Uterus (tissue), 7 donors: ENCODE data around the genes NEK8 and SEZ6.

DNA sequence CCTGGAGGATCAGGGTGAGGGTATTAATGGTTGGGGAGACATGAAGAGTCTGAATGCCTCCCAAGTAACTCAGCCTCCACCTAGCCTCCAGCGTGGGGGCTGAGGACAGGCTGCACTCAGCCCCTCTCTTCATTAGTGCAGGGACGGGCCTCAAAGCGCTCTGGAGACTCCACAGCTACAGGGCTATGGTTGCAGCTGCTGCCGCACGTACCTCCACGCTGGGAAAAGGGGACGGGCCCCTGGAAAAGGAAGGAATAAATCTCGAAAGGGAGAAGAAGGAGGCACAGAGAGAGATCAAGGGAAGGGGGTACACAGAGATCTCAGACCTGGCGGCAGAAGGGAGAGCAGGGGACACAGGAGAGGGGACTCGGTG is 584 bp downstream of the UNC119 start:
- PRO-cap, 4 experiments = no peak in any of the 4 experiments
- RAMPAGE, long total RNA, 2 experiments = no peak in any of the 2 experiments
- RRBS = no CpG with 5 or more reads among the region's 10 CpGs

DNA sequence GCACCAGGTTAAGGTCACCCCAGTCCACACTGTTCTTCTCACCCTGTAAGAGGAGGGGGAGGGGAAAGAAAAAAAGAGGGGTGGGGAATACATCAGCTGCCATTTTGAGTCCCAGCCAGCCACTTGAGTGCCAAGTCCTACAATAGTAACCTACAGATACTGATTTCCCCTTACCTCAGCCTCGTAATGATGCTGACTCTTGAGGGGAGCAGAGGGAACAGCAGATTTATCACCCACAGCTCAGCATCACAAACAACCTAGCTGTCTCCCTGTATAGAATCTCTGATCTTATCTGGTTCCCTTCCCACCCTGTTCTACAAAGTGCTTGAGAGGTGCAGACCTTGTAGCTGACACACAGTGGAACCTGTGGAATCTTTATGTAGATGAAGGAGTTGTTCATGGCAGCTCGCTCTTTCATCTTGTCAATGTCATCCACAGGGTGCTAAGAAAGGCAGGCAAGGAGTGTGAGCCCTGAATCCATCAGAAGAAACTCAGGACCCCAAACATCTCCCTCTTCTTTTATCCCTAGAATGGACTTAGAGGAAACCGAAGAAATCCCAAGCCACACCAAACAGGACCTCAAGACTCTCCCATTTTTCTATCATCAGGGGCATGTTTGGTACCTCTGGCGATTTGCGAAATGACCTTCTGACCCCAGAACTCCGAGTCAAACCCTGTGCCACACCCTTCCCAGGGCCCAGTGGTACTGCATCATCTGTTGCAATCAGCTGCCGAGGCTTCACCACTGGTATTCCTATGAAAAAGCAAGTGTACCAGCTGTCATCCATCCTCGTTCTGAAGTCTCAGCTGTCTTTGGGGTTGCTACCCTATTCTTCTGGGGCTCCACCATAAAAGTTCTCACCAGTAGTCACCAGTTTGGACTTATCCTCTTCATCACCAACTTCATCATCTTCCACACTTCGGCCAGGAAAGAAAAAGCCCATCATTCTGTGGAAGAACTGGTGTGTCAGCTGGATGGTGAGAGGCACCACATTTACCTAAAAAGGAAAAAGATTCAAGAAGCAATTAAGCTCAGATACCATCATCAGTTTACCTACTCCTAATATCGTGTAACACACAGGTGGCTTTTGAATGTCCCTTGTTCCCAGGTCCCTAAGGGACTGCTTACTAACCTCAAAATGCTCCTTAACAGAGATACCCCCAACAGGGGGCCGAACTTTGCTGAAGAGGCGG is 2.2 kb upstream of the RSKR start:
- PRO-cap, 4 experiments = no peak in any of the 4 experiments
- RAMPAGE, long total RNA, 2 experiments = start-site peak on the minus strand in 1 of 2 experiments, centred at position 555 of the sequence, 20 reads per replicate
- RRBS = no CpG with 5 or more reads among the region's 12 CpGs

DNA sequence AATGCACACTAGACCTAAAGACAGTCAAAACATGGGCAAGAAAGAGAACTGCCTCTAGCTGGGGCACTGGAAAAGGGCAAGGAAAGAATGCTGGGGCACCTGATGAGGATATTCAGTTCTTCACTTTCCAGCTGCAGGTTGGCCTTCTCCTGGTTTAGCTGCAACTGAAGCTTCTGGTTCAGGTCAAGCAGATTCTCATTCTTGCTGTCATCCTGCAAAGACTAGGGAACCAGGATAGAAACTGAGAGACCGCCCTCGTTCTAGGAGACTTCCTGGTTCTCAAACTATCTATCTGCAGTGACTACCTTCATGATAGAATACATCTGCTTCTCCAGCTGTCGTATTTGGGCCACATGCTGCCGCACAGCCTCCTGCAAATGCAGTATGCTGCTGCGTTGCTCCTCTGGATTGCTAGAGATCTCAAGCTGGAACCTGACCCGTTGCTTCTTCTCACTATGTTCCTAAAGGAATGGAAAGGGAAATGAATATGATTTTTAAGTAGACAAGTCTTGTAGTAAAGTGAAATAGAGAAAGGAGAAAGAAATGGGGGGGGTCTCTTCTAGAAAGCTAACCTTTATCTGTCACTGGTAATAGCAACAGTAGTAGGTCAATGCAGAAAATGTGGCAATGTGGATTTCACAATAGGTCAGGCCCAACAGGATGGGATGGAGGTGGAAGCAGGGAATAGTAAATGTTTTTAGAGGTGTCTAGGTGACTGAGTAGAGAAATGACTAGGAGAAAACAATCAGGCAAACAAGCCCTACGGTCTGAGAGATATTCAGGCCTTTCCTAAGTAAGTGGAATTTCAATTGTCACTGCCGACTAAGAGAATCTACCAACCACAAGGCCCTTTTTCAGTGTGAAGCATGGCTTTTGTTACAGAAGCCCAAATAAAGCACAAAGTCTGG is 5.8 kb upstream of the RSKR start:
- PRO-cap, 4 experiments = no peak in any of the 4 experiments
- RAMPAGE, long total RNA, 2 experiments = no peak in any of the 2 experiments
- RRBS = no CpG with 5 or more reads among the region's 8 CpGs

GRCh38 chr17:28662351-28662828 is 385 bp downstream of the SUPT6H start:
- PRO-cap, 4 experiments = no peak in any of the 4 experiments
- RAMPAGE, long total RNA, 2 experiments = no peak in any of the 2 experiments
- RRBS = no CpG with 5 or more reads among the region's 19 CpGs

GRCh38 chr17:28676177-28676560 is 14.2 kb downstream of the SUPT6H start:
- PRO-cap, 4 experiments = no peak in any of the 4 experiments
- RAMPAGE, long total RNA, 2 experiments = no peak in any of the 2 experiments
- RRBS = no CpG with 5 or more reads among the region's 6 CpGs

- PRO-cap, 4 experiments = no peak in any of the 4 experiments
- RAMPAGE, long total RNA, 2 experiments = start-site peak on the plus strand in 1 of 2 experiments, at chr17:28684605-28684645 at its widest, 28 reads per replicate
- RRBS = no CpG with 5 or more reads among the region's 18 CpGs
Observed at GRCh38 chr17:28684134-28685118, 22.4 kb downstream of the SUPT6H start.

- PRO-cap, 4 experiments = peak in 4 of 4 experiments; most common minus-strand start chr17:28717519 (in 4)
- RAMPAGE, long total RNA, 2 experiments = no peak in any of the 2 experiments
- RRBS = 2% methylated on average over 10 of the region's 21 CpGs
Observed at GRCh38 chr17:28717402-28717565, 384 bp downstream of the RAB34 start.

- PRO-cap, 4 experiments = peak in 1 of 4 experiments; most common plus-strand start chr17:28726606 (in 1); most common minus-strand start chr17:28726509 (in 1)
- RAMPAGE, long total RNA, 2 experiments = no peak in any of the 2 experiments
- RRBS = 2% methylated on average over 10 of the region's 28 CpGs
Observed at GRCh38 chr17:28726474-28726763, 386 bp upstream of the TLCD1 start.

DNA sequence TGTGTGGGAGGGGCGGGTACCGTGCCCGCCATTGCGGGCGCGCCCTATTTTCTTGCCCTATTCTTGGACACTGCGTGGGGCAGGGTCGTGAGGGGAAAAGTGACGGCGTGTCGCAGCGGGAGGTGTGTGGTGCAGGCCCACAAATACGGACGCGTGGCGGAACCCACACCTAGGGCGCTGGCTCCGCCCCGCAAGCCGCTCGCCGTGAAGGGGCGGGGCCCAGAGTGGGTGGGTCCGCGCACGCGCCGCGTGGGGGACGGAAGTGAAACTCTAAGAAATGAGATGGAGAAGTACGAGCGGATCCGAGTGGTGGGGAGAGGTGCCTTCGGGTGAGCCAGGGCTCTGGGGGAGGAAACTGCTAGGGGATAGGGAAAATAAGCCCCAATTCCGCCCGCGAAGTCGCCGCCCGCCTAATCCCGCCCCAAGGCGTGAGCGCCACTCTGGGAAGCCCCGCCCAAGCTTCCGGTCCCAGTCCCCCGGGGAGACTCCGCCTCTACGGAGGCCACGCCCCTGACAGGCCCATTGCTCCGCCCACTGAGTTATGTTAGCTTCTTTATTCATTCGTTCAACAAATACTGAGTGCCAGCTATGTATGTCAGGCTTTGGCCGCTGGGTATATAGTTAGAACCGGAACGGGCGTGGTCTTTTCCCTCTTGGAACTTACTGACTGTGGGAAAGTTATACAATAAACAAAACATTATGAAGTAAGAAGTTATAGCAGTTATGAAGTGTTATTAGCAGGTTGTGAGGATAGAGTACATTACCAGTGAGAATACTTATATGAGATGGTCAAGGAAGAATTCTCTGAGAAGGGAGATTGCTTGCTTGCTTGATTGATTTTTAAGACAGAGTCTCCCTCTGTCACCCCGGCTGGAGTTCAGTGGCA is at the start of gene NEK8:
NEK8 (plus strand) TSS at position 257 of the 886 bp plus-strand sequence.
- PRO-cap, 4 experiments = peak in 4 of 4 experiments; most common plus-strand start position 273 of the sequence (in 2); most common minus-strand start position 206 of the sequence (in 4)
- RAMPAGE, long total RNA, 2 experiments = start-site peak on the plus strand in 1 of 2 experiments, centred at position 259 of the sequence, 11 reads per replicate
- RRBS = no CpG with 5 or more reads among the region's 56 CpGs

GRCh38 chr17:28748702-28749824 is 5.3 kb downstream of the TRAF4 start:
- PRO-cap, 4 experiments = no peak in any of the 4 experiments
- RAMPAGE, long total RNA, 2 experiments = start-site peak on the plus strand in 1 of 2 experiments, at chr17:28749007-28749218 at its widest, 5 reads per replicate
- RRBS = 29% methylated on average over 2 of the region's 26 CpGs

- PRO-cap, 4 experiments = no peak in any of the 4 experiments
- RAMPAGE, long total RNA, 2 experiments = no peak in any of the 2 experiments
- RRBS = no CpG with 5 or more reads among the region's 2 CpGs
Observed at GRCh38 chr17:28807971-28808619, 34.5 kb downstream of the FAM222B start.

- PRO-cap, 4 experiments = peak in 4 of 4 experiments; most common plus-strand start chr17:28812631 (in 2); most common minus-strand start chr17:28812435 (in 4)
- RAMPAGE, long total RNA, 2 experiments = start-site peak on the minus strand in 1 of 2 experiments, at chr17:28812438-28812461 at its widest, 8 reads per replicate
- RRBS = 3% methylated on average over 16 of the region's 57 CpGs
Observed at GRCh38 chr17:28812022-28813239, 30.2 kb downstream of the FAM222B start.

GRCh38 chr17:28878566-28879300 is 18.8 kb downstream of the FLOT2 start:
- PRO-cap, 4 experiments = no peak in any of the 4 experiments
- RAMPAGE, long total RNA, 2 experiments = no peak in any of the 2 experiments
- RRBS = no CpG with 5 or more reads among the region's 5 CpGs

DNA sequence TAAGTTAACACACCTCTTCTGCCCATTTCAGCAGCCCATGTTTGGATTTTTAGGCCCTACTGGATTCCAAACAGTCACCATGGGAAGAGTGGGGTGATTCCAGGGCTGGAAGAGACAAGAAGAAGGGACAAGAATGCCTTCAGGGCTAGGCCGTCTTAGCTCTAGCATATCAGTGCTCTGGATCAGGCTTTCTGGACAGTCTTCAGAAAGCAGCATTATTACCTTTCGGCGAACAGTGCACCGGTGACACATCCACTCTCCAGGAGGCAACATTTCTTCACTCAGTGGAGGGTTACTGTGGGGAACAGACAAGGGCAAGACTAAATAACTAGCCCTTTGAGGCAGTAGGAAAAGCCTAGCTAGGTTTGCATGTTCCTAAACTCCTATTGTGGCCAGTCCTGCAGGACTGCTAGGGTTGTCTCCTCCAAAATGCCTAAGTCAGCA is 23.9 kb upstream of the DHRS13 start:
- PRO-cap, 4 experiments = no peak in any of the 4 experiments
- RAMPAGE, long total RNA, 2 experiments = start-site peak on the minus strand in 1 of 2 experiments, centred at position 260 of the sequence, 10 reads per replicate
- RRBS = no CpG with 5 or more reads among the region's 4 CpGs

DNA sequence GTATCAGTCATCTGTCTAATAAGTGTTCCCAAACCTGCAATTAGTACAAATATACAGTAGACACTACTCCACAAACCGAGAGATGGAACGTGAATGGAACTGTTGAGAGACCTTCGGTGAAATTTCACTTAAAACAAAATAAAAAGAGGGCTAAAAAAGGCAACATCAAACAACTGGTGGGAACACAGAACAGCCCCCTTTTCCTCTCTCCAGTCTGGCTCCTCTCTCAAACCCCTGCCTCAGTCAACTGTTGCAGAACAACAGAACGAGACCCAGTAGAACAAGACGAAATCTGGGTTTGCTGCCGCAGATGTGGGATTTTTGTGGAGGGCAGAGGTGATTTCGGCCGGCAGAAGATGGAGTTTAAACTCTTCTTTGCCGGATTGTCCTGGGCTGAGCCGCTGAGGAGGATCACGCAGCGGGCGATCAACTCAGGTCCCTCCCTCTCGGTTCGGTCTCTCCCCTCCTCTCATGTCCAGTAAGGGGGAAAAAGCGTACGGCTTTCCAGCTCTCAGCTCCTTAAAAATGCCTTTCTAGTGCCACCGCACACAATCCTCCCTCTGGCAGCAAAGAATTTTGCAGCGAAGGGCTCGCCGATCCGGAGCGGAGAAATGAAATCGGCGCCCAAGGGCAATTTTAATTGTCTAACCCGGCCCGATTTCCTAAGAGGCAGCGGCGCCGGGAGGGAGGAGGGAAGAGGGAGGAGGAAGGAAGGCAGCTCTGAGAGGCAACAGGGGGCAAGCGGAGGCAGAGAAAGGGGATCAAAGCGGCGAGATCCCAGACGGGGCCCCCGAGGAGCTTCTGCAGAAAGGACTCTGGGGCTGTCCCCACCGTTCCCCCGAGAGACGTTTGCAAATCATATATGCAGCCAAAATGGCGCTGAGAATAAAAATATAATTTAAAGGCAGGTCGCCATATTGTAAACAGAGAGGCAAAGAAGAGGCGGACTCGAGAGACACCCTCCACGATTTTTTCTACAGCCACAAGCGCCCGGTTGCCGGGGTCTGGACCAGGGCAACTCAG is 2.4 kb downstream of the PHF12 start:
- PRO-cap, 4 experiments = peak in 4 of 4 experiments; most common plus-strand start position 472 of the sequence (in 4); most common minus-strand start position 390 of the sequence (in 1)
- RAMPAGE, long total RNA, 2 experiments = no peak in any of the 2 experiments
- RRBS = 4% methylated on average over 6 of the region's 46 CpGs

DNA sequence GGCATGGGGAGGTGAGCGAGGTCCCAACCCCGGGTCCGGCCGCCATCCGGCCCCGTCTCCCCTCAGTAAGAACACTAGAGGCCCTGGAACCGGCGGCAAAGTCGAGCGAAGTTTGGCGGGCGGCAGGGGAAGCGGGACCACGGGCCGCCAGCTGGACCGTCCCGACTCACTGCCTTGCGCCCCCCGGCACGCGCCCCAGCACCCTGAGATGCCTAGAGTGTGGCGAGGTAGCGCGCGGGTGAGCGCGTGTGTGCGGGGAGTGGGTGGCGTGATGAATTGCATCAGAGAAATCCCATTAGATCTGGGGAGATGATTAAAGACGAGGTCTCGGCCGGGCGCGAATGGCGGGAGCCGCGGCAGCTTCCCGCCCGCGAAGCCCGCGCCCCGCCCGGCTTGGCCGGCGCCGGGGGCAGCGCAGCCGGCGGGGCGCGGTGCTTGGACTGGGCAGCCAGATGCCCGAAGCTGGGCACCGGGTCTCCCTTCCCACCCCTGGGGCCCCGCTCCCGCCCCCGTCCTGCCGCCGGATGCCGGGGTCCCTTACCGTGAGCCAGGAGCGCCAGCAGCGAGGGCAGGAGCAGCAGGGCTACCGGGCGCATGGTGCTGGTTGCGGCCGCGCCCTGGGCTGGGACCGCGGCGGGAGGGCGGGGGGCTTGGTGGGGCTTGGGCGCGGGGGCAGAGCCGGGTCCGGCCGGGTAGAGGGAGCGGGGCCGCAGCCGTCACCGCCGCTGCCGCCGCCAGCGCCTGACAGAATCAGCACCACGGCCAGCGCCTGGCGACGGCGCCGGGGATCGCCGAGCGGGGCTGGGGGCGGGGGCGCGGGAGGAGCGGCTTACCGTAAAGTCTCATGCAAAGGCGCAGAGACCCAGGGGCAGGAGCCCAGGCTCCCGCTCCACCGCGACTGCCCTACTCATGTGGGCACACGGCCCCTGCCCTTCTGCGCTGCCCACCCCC is at the start of gene SEZ6:
SEZ6 (minus strand) TSS at position 760 of the 951 bp plus-strand sequence.
- PRO-cap, 4 experiments = no peak in any of the 4 experiments
- RAMPAGE, long total RNA, 2 experiments = no peak in any of the 2 experiments
- RRBS = 4% methylated on average over 58 of the region's 105 CpGs

DNA sequence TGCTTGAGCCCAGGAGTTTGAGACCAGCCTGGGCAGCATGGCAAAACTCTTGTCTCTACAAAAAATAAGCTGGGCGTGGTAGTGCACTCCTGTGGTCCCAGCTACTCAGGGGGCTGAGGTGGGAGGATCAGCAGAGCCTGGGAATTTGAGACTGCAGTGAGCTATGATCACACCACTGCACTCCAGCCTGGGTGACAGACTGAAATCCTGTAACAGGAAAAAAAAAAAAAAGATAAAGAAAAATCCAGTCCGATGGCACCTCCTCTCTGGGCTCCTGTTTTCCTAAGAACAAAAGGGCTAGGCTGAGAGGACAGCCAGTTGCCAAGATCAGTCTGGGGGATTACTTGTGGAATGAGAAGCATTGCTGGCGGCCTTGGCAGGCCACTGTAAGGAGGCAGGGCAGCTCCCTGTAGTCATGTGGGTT is 2.9 kb upstream of the PIPOX start:
- PRO-cap, 4 experiments = no peak in any of the 4 experiments
- RAMPAGE, long total RNA, 2 experiments = no peak in any of the 2 experiments
- RRBS = no CpG with 5 or more reads among the region's 3 CpGs

- PRO-cap, 4 experiments = peak in 4 of 4 experiments; most common plus-strand start chr17:29149136 (in 3); most common minus-strand start chr17:29148895 (in 3)
- RAMPAGE, long total RNA, 2 experiments = no peak in any of the 2 experiments
- RRBS = 5% methylated on average over 3 of the region's 41 CpGs
Observed at GRCh38 chr17:29148197-29149498, 31.6 kb downstream of the MYO18A start.

DNA sequence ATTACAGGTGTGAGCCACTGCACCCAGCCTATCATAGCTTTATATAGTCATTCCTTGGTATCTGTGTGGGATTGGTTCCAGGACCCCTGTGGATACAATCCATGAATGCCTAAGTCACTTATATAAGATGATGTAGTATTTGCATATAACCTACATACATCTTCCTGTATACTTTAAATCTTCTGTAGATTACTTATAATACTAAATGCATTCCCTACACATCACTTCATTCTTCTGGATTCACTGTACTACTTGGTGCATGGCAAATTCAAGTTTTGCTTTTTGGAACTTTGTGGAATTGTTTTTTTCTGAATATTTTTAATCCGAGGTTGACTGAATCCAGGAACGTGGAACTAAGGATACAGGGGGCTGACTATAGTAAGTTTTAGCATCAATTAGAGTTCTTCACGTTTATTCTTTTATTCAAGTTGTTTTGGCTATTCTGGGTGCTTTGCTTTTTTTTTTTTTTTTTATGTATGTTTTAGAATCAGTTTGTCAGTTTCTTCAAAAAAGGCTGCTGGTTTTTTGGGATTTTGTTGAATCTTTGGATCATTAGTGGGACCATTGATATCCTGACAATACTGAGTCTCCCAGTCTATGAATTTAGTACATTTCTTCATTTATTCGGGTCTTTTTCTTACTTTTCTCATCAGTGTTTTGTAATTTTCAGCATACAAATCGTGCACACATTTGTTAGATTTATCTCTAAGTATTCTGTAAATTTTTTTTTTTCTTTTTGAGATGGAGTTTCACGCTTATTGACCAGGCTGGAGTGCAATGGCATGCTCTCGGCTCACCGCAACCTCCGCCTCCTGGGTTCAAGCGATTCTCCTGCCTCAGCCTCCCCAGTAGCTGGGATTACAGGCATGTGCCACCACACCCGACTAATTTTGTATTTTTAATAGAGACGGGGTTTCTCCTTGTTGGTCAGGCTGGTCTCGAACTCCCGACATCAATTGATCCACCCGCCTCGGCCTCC is 28.6 kb downstream of the TAOK1 start:
- PRO-cap, 4 experiments = no peak in any of the 4 experiments
- RAMPAGE, long total RNA, 2 experiments = no peak in any of the 2 experiments
- RRBS = no CpG with 5 or more reads among the region's 16 CpGs

- PRO-cap, 4 experiments = no peak in any of the 4 experiments
- RAMPAGE, long total RNA, 2 experiments = start-site peak on the plus strand in 1 of 2 experiments, at chr17:29498417-29498507 at its widest, 22 reads per replicate
- RRBS = no CpG with 5 or more reads among the region's 1 CpG
Observed at GRCh38 chr17:29498254-29498583, 68.6 kb downstream of the ABHD15 start.